Panc1 (cell line): ENCODE measurements around the genes ZCCHC3, TBC1D20 and SCRT2.

DNA sequence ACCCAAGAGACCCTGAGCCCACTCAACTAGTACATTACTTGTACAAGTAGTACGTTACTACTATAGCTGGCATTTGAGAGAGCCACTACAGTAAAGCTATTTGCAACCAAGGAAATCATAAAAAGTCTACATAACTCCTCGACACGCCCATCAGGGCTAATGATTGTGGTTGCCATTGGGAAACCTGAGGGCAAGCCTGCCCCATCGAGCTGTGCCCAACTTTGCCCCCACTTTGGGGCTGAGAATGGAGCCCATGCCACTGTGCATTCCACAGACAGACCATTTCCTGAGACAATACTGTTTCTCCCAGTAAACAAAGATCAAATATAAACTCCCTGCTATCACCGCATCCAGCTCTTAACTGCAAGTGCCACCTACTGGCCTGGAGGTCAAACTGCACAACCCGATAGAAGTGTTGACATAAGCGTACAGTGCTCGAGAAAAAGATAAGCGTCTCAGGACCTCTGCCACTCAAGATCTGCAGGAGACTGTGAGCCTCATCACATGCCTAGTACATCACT, 4.8 kb upstream of the DEFB126 start:
- RRBS, 2 experiments, result no CpG with 5 or more reads among the region's 9 CpGs

DNA sequence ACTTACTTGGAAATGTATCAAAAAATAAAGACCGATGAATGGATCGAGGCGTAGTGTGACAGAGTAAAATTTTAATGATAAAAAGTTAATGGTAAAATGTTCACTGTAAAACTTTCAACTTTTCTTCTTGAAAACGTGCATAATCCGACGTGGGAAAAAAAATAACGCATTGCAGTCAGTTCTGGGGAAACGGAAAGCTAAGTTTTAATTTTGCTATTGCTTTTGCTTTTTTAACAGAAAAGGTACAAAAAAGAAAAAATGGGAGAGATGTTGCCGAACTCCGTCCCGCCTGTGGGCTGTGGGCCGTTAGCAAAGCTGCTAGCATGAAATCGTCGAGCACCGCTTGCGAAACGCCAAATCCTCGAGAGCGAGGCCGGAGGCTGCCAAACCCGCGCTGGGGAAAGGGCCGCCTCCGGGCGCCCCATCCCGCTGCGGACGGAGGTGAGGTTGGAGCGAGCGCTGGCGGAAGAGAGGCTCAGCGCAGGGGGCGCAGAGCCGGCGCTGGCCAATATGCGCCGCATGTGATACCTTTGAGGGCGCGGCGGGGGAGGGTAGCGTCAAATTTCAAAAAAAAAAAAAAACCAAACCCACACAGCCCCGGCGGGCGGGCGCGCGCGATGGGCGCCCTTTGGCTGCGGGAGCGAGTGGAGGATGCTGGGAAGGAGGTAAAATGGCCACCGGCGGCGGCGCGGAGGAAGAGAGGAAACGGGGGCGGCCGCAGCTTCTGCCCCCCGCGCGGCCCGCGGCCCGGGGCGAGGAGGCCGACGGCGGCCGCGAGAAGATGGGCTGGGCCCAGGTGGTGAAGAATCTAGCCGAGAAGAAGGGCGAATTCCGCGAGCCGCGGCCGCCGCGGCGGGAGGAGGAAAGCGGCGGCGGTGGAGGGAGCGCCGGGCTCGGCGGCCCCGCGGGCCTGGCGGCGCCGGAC, at the start of gene ZCCHC3:
Gene ZCCHC3 (plus strand): TSS at position 654 of the 925 bp plus-strand sequence.
- RRBS, 2 experiments, result 1 to 5% methylated on average over 38 to 43 of the region's 93 CpGs

- RRBS, 2 experiments, result under 1 to 4% methylated on average over 16 to 19 of the region's 61 CpGs
Observed at GRCh38 chr20:326515-327218, 1.3 kb downstream of the SOX12 start.

DNA sequence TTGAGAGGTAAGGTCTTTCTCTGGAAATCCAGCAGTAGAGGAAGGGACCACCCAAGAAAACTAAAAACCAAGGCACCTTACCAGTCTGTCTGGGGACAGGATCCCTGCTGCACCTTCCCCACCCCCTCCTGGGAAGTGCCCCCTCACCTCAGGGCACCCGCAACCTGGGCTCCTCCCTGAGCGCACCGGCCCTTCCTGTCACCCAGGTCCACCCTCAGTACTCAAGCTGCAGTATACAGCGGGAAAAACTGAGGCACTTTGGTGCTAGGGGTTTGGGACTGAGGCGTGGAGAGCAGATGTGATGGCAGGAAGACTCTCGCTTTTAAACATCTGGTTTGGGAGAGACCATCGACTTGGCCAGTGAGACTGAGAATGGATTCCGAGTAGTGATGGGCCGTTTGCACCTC, 2.4 kb downstream of the SOX12 start:
- RRBS, 2 experiments, result no CpG with 5 or more reads among the region's 9 CpGs

DNA sequence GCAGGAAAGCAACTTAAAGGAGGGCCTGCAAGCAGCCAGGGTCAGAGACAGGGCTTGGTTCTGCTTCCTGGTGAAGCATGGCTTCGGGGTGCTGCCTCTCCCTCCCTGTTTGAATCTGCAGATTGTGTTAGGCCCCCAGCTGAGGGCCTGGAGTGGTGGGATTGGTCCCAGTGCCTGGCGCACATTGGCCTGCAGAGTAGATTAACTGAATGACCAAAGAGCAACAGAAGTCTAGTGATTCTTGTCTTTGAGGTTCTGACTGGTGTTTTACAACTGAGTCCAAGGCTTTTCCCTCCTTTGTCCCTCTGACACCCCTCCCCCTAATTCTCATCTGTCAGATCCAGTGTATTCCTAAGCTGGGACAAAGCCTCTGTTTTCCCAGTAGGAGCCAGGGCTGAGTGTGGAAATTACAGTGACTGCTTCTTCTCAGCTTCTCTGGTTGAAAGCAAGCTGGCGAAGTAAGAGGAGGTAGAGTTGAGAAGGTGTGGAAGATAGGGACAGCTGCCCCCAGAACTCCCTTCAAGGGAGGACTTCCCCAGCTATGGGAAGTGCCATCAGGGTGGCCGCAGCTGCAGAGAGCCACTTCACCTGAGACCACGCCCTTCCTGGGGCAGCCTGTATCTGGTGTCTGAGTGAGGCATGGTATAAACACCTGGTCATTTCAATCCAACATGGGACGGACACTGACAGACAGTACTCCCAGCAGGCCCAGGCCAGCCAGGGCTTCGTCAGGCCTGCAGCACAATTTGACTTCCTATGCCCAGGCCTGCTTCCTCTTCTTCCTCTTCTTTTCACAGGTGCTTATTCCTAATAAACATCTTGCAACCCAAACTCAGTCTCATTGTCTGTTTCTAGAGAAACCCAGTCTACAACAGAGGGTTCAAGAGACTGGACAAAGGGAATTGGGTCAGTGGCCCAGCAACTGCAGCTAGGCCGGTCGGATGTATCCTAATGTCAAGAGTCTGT, 4.3 kb downstream of the SOX12 start:
- RRBS, 2 experiments, result no CpG with 5 or more reads among the region's 9 CpGs

GRCh38 chr20:419479-420108, 11.5 kb downstream of the RBCK1 start:
- RRBS, 2 experiments, result 49 to 70% methylated on average over 4 of the region's 30 CpGs

DNA sequence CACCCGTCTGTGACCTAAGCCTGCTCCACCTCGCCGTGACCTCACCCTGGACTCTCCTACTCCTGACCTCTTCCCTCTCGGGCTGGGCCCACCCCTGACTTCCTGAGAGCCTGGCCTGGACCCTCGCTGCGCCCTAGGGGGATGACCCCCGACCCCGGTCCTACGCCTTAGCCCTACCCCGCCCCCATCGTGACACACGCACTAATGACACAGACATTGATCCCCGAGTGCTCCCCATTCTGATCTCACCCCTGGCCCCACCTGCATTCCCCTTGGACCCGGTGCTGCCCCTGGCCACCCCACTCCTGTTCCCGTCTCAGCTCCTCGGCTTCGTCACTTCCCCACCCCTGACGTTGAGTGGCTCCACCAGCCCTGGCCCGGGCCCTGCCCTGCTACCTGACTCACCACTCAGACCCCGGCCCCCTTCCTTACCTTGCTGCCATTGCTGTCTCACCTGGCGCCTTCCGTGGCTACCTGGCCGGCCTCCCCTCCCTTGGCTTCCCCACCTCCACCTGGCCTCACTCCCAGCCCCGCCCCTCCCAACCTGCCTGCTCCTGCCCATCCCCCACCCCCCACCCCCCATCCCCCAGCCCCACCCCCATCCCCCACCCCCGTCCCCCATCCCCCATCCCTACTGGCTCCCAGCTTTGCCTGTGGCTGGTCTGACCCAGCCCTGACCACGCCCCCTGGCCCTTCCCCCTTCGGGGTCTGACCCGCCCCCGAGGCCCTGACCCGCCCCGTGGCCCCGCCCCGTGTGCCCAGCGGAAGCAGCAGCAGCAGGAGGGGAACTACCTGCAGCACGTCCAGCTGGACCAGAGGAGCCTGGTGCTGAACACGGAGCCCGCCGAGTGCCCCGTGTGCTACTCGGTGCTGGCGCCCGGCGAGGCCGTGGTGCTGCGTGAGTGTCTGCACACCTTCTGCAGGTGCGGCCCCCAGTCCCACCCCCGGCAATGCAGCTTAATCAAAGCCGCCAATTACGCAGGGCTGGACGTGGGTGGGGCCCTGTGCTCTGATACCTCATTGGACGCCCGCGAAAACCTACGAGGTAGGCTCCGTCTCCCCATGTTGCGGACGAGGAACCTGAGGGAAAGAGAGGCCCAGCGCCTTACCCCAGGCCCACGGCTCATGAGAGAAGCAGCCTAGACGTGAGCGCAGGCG, 12.4 kb downstream of the RBCK1 start:
- RRBS, 2 experiments, result 70 to 87% methylated on average over 12 to 16 of the region's 62 CpGs

GRCh38 chr20:462183-462765, at the start of gene TBC1D20:
Gene TBC1D20, minus strand, starts transcription at chr20:462533.
- RRBS, 2 experiments, result 2 to 6% methylated on average over 8 to 23 of the region's 75 CpGs

DNA sequence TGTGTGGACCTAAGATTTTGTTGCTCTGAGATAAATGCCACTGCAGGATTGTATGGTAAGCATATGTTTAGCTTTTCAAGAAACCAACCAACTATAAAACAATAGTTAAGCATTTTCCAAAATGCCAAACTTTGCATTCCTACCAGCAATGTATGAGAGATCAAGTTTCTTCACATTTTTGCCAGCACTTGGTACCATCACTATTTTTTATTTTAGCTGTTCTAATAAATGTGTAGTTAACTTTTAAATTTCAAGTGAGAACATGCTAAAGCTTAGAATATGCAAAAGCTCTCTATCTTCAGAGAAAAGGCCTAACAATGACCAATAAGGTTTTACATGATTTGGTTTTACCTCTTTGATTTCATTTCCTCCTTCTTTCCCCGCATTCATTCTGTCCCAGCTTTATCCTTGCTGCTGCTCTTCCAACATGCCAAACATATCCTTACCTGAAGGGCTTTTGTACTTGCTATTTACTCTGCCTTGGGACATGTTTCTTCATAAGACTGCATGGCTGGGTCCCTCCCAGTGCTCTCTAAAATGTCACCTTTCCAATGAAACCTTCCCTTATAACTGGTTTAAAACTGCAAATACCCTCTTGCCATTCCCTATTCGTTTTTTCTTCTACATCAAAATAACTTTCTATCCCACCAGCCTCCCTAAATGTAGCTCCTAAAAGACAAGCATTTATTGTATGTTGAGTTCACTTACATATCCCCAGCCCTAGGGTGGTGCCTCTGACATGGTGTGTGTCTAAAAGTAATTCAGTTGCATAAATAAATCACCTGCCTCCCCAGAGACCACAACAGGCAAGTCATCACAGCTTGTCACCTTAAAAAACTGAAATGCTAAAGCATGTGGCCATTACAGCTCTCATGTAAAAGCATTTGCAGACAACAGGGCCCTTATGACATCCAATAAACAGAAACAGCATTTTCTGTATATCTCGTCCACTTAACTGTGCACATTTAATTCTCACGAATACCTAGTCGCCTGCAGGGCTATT, 32.3 kb upstream of the TBC1D20 start:
- RRBS, 2 experiments, result no CpG with 5 or more reads among the region's 5 CpGs

- RRBS, 2 experiments, result no CpG with 5 or more reads among the region's 11 CpGs
Observed at GRCh38 chr20:605254-606373, 4.5 kb downstream of the TCF15 start.

DNA sequence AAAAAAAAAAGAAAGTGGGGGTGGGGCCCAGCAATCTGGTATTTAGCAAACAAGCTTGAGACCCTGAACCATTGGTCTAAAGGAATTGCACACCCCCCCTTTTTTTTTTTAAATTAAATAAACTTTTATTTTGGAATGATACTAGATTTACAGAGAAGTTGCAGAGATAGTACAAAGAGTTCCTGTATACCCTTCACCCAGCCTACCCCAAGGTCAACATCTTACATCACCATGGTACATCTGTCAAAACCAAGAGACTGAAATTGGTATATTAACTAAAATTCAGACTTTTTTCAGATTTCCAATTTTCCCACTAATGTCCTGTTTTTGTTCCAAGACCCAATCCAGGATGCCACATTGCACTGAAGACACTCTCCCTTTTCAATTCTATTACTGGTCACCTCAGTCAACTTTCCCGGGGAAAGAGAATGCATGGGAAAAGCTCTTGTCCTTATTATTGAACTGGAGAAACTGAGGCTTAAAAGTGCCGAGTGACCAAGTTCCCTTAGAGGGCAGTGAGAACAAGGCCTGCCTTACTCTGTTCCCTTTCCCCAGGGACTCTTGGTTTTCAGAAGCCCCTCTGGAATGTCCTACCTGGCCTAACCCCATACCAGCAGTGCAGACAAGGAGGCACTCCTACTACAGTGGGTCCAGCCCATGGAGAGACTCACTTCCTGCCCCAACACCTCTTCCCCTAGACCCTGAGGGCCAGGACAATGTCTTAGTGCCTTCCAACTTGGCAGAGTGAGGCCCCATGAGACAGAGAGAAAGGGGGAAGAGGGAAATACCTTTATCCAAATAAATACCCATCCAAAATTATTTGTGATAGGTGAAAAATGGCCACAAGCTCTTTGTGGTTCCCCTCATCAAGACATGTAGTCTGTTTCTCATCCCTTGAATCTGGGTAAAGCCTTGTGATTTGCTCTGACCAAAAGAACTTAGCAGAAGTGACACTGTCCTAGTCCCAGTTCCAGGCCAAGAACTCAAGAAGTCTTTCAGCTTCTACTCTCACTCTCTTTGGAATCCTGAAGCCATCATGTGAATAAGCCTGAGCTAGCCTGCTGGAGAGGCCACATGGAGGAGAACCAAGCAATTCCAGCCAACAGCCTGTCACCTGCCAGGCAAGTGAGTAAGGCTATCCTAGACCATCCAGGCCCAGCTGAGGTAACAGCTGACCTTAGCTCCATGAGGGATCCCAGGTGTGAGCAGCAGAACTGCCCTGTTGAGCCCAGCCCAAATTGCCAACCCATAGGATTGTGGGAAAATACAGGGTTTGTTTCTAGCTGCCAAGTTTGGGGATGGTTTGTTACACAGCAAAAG, 6.0 kb downstream of the SRXN1 start:
- RRBS, 2 experiments, result no CpG with 5 or more reads among the region's 2 CpGs

GRCh38 chr20:652092-652301, 1.0 kb downstream of the SRXN1 start:
- RRBS, 2 experiments, result no CpG with 5 or more reads among the region's 2 CpGs

- RRBS, 2 experiments, result 1 to 6% methylated on average over 22 to 28 of the region's 59 CpGs
Observed at GRCh38 chr20:675587-676235, at the start of gene SCRT2. Gene SCRT2, minus strand, starts transcription at chr20:675802.

DNA sequence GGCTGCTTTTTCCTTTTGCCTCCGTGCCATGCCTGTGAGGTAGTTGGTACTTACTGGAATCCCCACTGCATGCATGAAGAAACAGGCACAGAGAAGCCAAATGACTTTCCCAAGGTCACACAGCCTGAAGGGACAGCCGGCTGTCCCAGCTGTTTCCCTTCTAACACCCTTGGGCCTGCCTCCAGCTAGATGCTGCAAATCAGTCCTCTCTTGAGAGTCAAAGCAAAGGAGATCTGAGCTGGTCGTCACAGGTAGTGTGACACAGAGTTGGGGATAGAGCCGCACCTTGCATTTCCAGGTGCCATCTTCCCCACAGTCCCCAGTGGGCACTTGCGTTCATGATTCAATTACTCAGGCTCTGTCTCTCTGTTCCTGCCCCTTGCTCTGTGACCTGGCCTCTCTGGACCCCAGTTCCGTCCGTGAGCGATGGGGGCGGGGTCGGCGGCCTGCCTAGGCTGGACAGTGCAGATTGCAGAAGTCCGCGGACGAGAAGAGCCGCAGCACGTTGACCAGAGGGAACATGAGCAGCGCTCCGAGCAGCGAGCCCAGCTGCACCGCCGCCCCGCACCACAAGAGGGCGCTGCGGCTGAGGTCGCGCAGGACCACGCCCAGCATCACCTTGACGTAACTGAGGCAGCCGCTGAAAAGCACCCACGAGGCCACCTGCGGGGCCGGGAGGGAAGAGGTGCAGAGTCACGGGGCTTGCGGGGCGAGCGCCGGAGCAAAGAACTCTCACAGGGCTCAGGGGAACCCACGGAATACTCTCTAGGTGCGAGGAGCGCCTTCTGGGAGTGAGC, 7.5 kb downstream of the SLC52A3 start:
- RRBS, 2 experiments, result 82 to 85% methylated on average over 6 of the region's 40 CpGs

- RRBS, 2 experiments, result no CpG with 5 or more reads among the region's 4 CpGs
Observed at GRCh38 chr20:1005465-1005925, 3.4 kb upstream of the RSPO4 start.

DNA sequence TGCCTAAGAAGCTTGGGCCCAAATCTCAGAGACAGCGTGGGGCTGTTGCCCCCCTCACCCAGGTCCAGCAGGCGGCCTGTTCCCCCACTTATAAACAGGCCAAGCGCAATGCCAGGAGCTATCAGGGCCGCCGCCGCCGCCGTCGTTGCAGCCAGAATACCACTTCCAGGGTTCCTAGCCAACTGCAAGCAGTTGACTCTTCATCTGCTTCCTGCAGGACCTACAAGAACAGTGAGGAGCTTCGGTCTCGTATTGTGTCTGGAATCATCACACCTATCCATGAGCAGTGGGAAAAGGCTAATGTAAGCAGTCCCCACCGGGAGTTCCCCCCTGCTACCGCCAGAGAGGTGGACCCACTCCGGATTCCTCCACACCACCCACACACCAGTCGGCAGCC, 16.5 kb downstream of the PSMF1 start:
- RRBS, 2 experiments, result 100% methylated on average over 2 of the region's 15 CpGs

- RRBS, 2 experiments, result no CpG with 5 or more reads among the region's 5 CpGs
Observed at GRCh38 chr20:1368873-1369656, 23.8 kb downstream of the FKBP1A start.

GRCh38 chr20:1397653-1397852, 4.7 kb upstream of the FKBP1A start:
- RRBS, 2 experiments, result no CpG with 5 or more reads among the region's 1 CpG

DNA sequence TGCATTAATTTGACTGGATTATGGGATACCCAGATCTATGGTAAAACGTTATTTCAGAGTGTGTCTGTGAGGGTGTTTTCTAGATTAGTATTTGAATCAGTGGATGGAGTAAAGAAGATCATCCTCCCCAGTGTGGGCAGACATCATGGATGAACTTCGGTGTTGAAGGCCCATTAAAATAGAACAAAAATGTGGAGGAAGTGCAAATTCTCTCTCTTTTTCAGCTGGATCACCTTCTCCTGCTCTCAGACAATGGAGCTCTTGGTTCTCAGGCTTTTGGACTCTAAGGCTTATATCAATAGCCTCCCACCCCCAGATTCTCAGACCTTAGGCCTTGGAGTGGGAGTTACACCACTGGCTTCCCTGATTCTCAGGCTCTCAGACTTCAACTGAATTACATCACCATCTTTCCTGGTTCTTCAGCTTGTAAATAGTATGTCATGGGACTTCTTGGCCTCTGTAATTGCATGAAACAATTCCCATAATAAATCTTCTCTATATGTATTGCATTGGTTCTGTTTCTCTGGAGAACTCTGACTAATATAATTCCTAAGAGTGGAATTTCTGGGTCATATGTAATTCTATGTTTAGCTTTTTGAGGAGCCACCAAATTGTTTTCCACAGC, 36.6 kb downstream of the NSFL1C start:
- RRBS, 2 experiments, result no CpG with 5 or more reads among the region's 2 CpGs

GRCh38 chr20:1452813-1453320, 13.8 kb downstream of the NSFL1C start:
- RRBS, 2 experiments, result no CpG with 5 or more reads among the region's 2 CpGs